ENCODE data around the genes AQP7 and PRSS3.

DNA sequence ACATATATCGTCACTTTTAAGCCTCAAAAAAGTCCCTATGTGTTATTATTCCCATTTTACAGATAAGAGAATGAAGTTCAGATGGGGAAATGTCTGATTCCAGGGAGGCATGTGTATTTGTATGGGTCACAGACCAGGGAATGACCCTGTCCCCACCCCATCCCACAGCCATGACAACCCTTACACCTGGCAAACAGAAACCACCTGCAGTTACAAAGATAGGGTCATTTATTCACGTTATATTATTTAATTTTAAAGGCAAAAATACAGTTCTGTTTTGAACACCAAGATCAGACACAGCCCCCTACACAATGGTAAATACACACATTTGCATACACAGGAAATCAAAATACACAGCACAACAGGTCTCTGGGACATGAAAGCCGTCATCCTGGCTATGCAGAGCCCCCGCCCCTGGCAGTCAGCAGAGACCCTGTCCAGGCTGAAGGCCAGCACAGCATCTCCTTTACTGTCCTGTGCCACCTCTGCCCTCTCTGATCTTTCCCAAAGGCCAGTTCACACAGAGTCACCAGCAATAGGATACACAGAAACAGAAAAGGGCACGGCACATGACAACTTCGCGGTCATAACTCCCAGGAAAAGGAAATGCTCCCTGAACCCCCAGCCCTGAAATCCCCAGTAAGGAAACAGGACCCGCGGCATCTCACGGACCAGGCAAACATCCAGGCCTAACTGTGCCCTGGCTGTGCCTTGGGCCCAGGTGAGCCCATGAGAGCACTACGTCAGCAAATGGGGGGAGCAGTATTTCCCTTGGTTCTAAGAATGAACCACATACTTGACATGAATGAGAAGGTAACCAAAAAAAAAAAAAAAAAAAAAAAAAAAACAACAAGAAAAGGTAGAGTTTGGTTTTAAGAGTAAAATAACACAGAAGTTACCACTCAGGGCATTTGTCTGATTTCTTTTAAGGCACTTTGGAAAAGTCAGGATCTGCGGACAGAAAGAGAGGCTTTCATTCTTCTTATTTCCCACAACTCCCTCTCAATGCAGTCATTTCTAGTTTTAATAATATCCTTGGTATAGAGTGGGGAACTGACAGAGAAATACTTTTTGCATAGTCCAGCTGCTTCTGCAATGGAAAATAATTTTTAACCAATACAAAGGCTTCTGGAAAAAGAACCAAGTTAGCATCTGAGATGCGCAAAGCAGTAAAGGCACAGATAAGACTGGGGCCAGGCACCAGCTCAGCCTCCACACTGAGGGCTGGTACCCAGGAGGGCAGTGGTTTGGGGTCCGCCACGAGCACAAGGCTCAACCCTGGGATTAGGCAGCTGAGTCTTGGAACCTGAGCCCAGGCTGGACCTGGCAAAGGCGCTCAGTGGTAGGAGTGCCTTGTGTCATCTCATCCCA, 34.4 kb upstream of the SMU1 start:
- RRBS: no CpG with 5 or more reads among the region's 16 CpGs

GRCh38 chr9:33111813-33112578, 35.5 kb upstream of the SMU1 start:
- RRBS: no CpG with 5 or more reads among the region's 7 CpGs

DNA sequence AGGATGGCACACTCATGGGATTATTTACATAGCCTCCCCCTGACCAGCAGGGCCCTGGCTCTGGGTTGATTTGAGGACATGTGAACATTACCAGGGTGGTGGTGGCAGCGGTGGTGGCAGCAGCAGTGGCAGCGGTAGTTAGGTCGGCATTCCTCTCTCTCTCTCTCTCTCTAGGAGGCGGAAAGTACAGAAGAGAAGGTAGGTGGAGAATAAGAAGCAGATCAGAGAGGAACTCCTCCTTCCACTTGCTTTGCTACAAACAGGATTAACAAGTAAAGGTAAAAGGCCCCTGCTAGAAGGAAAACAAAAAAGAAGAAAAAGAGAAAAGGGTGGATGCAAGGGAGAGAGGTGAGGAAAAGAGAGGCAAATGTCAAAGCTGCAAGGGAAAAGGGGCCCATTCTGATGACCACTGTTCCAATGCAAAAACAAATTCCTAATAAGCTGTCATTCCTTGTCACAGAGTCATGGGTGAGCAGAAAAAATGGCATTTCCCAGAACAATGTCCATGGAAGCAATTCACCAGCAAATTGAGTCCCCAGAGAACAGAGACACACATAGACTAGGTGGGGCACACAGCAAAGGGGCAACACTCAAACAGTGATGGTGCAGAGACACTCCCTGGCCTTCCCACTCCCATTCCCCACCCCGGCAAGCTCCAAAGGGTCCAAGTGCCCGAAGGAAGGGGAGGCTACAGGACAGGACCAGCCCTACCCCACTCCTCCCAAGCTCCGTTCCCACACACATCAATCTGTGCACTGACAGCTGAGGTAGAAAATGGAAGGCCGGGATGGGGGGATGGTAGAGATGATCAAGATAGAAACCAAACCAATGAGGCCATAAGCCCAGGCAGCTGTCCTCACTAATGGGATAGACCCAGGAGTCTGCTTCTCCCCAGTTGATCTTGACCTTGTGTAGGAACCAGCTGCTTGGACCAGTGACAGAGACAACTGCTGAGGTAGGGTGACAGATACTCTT, 38.9 kb downstream of the B4GALT1 start:
- RRBS: no CpG with 5 or more reads among the region's 8 CpGs

DNA sequence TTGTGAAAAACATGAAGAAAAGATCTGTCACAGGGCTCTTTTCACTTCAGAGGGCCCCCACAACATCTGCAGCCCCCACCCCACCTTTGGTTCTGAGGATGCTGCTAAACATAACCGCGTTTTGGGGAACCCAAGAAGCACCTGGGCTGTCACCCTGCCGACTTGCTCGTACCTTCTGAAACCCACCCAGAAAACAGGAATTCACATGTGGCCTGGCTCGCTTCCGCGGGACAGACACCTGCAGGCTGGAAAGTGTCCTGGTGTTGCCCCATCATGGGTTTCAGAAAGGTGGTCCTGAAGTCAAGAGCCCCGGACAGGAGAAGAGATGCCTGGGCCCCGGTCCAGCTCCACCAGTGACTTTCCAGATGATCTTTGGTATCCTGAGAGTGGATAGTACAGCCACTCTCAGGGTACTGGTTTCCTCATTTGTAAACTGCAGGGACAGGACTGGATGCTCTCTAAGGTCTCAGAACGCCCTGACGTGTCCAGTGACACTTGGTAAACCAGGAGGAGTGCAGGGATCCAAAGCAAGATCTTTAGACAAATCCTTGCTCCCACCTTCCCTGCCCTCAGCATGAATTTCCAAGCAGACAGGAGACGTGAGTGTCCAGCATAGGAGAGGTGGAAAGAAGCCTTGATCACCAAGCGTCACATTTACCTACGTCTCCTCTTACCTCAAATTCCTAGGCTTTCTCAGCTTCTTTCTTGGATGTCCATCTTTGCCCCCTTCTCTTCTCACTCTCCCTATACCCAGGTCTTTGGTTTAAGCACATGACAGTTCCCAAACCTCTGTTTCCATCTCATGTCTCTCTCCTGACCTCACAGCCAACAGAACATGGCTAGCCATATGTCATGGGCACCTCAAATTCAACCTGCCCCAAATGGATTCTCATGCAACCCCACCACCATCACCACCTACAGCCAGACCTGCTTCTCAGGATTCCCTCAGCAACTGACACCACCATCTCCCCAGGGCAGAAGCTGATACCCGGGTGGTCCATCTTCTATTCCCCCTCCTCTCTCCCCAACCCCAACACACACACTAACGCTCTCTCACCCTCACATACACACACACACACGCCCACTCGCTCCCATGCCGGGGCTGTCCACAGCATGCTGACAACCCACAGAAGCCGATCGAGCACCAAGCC, 28.9 kb downstream of the B4GALT1 start:
- RRBS: no CpG with 5 or more reads among the region's 21 CpGs

DNA sequence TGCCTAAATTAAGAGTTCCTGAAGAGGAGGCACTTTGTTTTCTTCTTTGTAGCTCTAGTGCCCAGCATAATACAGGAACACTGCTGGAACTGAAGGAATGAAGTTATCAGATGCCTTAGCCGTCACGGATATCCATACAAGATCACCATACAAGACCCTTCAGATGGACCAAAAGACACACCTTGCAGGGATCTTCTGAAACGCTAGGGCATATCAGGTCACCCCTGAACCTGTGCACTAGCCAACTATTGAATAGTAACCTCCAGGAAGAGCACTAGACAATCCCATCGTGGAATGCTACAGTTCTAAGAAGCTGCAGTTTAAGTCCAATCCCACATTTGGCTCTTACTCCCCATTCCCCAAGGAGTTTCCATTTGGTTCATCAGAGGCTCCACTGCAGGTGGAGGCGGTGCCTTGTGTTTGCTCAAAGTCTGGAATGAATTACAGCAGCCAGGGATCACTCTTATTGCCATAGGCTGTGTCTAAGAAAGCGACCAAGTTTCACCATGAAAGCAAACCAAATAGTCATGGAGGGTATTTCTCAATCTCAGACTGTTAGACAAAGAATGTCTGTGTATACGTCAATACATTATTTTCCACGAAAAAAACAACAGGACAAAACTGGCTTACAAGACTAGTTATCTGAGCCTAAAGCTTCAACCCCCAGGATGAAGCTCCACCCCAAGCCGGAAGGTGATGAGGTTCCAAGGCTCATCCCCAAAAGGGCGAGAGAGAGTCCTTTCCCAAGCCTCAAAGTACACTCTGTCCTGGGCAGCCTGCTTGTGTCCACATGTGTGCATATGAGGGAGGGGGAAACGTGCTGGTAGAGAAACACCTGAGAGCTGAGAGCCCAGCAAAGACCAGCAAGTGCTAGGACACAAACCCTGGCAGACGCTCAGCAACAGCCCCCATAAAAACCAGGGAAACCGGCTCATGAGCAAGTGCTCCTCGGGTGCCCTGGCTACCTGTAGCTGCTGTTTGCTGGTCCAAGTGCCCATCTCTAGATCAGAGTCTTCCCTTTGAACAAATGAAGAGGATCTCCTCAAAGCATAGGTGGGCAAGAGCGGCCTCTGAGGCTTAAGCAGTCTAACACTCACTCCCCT, 4.4 kb downstream of the B4GALT1 start:
- RRBS: no CpG with 5 or more reads among the region's 15 CpGs

DNA sequence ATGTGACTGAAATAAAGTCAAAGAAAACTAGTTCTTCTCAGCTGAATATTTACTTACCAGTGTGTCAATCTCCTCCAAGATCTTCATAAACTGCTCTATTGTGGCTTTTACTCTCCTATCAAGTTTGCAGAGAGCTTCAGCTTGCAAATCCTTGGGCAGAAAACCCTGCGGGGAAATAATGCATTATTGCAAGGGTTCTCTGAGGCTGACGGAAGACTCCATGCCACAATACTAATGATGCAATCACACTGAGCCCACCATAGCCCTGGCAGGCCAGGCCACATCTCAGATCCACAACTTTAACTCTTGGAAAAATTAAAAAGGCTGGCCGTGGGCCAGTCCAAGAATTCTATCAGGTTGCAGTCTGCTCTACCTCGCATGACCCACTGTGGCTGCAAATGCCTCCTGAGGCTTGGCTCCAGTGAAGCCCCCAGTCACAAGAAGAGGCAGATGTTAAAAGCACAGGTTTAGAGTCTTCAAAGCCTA, 7.7 kb downstream of the BAG1 start:
- RRBS: no CpG with 5 or more reads among the region's 4 CpGs

DNA sequence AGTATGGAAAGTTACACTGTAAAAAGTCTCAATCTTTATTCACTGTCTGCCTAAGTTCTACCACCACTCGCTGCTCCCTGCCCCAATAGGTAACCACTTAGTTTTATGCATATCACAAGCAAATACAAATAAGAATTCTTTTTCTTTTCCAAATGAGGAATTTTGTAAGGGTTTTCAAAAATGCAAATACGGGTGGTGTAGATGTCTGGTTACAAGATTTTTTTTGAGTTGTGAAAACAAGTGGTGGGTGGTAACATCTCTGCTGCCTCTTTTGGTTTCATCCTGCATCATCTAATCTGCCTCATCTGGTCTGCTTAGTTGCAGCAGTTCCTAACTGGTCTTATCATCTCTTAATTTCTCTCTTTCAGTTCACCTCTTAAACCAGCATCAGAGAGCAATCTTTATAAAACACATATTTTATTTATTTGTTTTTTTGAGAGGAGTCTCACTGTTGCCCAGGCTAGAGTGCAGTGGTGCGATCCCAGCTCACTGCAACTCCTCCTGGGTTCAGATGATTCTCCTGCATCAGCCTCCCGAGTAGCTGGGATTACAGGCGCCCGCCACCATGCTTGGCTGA, 5.3 kb downstream of the NFX1 start:
- RRBS: no CpG with 5 or more reads among the region's 6 CpGs

DNA sequence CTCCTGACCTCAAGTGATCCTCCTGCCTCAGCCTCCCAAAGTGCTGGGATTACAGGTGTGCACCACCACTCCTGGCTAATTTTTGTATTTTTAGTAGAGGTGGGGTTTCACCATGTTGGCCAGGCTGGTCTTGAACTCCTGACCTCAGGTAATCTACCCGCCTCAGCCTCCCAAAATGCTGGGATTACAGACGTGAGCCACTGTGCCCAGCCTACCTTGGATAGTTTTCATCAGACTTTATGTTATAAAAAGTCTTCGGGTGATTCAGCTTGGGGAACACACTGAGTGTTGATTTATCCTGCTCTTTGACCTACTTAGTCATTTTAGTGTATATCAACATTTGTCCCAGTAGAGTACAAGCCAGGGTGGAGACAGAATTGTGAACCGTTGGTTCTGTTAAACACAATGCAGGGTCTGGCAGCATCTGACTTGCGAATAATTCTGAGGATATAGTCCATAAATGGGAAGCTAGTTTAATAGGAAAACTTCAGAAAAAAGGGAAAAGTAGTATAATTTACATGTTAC, 39.6 kb downstream of the NFX1 start:
- RRBS: no CpG with 5 or more reads among the region's 5 CpGs

GRCh38 chr9:33394973-33395812, 7.2 kb downstream of the AQP7 start:
- RRBS: no CpG with 5 or more reads among the region's 20 CpGs

- RRBS: no CpG with 5 or more reads among the region's 14 CpGs
Observed at GRCh38 chr9:33402249-33402974, at the start of gene AQP7. AQP7 (minus strand) TSS chr9:33402568.

- RRBS: no CpG with 5 or more reads among the region's 28 CpGs
Observed at GRCh38 chr9:33748689-33749570, 46.4 kb upstream of the PRSS3 start.

DNA sequence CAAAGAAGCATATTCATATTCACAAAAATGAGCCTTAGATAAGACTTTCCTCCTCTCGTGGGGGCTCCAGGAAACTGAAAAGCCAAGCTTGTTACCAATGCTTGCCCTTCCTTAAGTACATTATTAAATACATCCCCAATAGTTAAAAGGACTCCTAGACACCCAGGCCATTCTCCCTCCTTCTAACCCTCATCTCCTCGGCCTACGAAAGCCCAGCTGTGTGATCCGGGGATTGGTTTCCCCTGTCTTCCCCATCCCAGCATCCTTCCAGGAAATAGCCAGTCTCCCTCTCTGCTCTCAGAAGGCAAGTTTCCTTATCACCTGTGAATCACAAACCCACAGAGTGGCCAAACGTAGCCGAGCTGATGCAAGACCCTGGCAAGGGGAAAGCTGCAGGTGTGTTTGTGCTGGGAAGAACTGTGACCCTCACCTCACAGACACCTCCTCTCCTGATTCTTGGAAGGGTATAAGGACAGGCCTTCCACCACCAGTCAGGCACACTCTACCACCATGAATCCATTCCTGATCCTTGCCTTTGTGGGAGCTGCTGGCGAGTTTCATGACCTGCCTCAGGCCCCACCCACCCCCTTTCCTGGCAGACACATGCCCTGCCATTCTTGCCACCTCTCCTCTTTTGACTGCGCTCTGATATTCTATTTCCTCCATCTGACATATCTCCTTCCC, at the start of gene PRSS3:
Gene PRSS3, plus strand, starts transcription at position 498 of the 684 bp plus-strand sequence.
- RRBS: no CpG with 5 or more reads among the region's 8 CpGs

DNA sequence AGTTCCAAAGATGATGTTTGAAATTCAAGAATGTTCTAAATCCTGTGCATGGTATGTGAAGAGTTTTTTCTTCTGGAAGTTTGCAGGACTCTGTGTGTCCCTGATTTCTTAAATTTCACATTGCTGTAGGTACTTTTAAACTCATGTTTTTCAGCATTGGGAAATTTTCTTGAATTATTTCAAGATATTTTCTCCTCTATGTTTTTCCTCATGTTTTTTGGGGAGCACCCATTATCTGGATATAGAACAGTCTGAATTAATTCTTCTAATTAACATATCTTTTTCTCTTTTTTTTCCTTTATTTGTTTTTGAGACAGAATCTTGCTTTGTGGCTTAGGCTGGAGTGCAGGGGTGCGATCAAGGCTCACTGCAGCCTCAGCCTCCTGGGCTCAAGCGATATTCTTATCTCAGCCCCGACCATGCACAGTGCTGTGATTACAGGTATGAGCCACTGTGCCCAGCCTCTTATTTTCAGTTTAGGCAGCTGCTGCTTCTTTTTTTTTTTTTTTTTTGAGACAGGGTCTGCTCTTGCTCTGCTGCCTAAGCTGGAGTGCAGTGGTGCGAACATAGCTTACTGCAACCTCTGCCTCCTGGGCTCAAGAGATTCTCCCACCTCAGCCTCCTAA, 20.1 kb downstream of the UBE2R2 start:
- RRBS: no CpG with 5 or more reads among the region's 4 CpGs

- RRBS: no CpG with 5 or more reads among the region's 21 CpGs
Observed at GRCh38 chr9:33927588-33928340, 110.8 kb downstream of the UBE2R2 start.

DNA sequence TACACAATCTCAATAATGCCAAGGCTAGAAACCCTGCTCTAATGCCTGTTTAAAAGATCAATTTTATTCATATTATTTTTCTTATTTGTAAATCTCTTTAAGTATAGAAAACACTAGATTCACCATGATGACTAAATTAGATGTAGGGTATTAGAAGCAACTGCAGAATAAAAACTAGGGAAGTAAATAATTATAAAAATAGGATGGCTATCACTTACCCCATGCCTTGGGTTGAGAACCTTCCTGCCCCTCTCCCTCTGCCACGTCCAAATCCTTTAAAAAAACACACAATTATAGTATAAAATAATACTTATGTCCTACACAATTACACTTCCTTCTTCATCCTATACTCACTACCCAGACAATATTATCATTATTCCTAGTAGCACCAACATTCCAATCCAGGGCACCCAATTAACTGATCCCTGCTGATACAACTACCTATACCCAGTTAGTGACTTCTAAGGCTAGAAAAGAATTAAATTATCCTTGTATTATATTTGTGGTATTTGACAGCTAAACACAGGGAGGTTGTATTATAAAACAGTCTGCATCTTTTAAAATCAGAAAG, 75.6 kb downstream of the UBAP2 start:
- RRBS: no CpG with 5 or more reads among the region's 1 CpG

DNA sequence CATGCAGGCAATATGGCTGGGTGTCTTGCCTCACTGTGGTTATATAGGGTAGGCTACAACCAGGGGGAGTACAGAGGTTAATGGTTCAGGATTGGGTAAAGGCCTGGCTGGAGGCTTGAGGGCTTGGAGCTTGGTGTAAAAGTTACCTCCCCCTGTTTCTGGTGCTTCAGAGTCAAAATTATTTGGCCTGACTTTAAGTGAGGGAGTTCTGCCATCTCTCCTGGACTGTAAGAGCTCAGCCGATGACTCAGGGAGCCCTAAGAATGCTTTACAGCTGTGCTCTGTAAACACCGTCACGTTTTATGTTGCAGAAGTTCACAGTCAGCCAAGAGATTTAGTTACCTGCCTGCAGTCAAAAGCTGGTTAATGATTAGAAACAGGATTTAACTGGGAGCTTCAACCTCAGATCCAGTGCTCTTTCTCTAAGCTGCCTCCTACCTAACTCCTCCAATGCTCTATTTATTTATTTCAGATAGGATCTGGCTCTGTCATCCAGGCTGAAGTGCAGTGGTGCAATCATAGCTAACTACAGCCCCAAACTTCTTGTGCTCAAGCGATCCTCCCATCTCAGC, 24.4 kb upstream of the UBAP2 start:
- RRBS: no CpG with 5 or more reads among the region's 4 CpGs

DNA sequence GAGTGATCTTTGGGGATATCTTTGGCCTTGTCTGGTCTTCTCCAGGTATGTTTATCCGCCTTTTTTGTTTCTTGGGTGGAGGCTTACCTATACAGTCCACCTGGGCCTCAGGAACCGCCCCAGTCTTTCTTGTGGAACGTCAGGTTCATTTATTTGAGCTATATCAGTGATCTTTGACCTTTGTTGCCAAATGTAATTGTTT, 765 bp downstream of the UBAP1 start:
- RRBS: no CpG with 5 or more reads among the region's 3 CpGs

DNA sequence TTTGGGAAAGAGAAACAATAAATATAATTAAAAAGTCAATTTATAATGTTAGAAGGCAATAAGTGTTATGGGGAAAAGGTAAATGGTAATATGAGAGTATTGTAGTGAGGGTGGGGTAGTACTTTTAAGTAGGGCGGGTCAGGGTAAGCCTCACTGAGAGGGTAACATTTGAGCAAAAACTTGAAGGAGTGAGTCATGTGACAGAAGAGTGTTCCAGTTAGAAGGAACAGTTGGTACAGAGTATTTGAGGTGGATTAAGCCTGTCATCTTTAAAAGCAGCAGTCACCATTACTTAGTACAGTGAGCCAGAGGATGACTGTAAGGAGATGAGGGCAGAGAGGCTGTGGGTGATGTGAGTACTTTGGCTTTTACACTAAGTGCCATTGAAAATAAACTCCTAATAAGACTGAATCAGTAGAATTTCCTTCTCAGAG, 54.8 kb downstream of the UBAP1 start:
- RRBS: no CpG with 5 or more reads among the region's 1 CpG

DNA sequence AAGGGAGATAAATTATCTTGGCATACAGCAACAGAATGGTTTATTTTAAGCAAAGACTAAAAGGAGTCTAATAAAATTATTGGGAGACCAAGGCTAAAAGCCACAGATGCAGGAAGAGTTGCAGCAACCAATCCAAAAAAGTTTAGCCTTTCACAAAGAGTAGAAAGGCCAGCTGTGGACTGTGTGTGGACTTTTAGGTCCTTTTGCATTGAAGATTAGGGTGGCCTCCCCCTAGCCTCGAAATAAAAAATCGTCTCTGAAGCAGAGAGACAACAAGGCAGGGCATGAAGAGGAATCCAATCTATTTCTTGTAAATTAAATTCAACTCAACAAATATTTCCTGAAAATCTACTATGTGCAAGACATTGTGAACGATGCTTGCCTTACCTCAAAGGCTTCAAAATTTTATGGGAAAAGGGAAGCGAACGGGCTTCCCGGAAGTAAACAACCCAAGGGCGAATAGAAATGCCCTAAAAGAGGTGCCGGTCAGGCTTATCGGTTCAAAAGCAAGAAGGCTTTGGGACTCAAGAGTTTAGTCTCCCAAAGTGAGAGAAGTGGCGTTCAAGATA, 656 bp downstream of the KIF24 start:
- RRBS: no CpG with 5 or more reads among the region's 10 CpGs

GRCh38 chr9:34345919-34346170, 16.5 kb downstream of the NUDT2 start:
- RRBS: no CpG with 5 or more reads among the region's 2 CpGs

All from retinal pigment epithelial cell (primary cell).